Brain (tissue), 1 donor: ENCODE data around the gene NTMT1.

DNA sequence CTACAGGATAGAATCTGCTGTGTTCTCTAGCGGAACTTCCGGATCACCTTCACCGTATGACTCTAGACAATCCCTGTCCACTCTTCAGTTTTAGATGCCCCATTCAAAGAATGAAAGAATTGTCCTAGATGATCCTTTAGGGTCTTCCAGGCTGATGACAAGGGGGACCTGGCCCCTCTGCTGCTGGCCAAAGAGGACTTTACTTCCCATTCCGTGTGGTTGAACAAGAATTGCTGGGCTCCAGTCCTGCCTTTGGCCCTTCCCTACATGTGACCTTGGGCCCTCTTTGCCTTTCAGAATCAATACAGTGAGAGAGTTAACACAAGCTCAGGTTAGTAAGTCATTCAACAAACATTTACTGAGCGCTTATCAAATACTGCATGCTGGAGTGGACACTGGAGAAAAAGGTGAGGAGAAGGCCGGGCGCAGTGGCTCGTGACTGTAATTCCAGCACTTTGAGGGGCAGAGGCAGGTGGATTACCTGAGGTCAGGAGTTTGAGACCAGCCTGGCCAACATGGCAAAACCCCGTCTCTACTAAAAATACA, 113.1 kb downstream of the C9orf50 start:
- RRBS = no CpG with 5 or more reads among the region's 9 CpGs

DNA sequence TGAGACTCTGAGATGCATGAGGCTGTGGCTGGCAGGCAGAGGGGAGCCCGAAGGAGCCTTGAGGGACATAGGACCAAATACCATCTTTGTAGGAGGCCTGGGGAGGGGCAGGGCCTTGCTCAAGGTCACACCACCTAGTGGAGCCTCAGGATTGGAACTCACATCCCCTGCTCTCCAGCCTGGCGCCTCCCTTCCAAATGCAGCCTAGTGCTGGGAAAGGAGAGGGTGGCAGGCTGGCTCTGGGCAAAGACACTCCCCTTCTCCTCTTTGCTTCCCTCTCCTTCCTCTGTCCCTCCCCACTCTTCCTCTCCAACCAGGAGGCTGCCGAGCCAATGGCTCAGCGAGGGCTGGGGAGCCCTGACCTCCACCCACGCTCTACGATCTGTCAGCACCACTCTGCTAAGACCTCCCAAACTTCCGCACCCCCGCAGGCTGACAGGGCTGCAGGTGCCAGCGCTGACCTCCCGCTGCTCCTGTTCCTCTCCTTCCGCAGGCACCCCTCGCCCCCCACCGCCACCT, 53.0 kb downstream of the C9orf50 start:
- RRBS = no CpG with 5 or more reads among the region's 13 CpGs

DNA sequence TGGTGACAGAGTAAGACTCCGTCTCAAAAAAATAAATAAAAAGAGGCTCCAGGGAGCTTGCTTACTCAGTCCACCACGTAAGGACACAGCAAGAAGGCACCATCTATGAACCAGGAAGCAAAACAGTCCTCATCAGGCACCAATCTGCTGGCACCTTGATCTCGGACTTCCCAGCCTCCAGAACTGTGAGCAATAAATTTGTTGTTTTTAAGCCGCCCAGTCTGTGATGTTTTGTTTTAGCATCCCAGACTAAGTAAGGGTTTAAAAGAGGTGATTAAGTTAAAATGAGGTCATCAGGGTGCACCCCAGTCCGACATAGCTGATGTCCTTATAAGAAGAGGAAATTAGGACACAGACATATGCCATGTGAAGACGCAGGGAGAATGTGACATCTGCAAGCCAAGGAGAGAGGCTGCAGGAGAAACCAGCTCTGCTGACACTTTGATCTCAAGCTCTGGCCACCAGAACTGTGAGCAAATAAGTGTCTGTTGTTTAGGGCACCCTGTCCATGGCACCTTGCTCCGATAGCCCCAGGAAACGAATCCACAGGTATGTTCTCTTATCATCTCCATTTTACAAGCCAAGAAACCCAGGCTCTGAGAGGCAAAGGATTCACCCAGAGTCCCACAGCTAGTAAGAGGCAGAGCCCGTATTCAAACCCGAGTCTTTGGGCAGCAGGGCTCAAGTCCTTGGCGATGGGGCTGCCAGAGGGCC, 45.7 kb downstream of the C9orf50 start:
- RRBS = no CpG with 5 or more reads among the region's 11 CpGs

DNA sequence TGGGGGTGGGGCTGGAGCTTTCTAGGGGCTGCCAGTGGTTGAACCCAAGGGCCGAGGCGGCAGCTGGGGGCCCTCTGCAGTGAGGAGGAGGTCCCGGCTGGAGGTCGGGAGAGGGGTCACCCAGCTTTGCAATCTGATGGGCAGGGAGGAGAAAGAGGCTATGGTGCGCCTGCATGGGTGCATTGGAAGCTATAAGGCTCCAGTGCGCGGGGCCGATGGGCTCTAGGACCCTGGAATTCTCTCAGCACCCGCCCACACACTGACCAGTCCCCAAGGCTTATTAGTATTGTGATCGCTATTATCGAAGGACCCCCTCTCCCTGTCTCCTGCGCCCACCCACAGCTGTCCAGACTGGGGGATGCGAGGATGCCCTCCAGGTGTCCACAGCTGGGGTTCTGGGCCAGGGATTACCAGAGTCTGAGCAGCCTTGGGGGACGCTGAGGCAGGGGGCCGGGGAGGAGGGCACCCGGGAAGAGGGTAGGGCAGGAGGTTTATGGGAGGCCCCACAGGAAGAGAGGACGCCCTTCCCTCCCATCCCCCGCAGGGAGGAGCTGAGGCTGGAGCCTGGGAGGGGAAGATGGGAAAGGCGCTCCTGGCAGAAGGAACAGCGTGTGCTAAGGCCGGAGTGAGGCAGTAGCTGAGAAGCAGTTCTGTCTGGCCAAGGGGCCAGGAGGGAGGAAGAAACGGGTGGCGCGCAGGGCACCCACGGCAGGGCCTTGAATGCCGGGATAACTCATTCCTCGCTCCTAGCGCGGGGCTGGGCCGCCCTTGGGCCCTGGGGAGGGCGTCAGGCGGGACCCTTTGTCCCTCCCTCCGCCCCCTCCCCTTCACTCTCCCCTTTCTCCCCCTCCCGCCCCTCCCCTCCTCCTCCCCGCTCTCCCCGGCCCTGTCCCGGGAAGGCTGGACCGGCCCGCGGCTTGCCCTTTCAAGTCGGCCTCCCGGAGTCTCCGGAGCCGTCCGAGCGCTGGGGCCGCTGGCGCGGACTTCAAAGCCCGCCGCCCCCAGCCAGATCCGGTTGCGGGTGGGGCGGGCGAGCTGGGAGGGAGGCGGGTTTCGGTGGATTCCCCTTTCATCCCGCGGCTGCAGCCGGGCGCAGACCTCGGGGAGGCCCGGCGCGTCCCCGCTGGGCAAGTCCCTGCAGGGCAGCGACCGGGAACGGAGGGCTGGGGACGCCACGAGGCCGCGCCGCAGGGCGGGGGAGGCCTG, 24.0 kb downstream of the C9orf50 start:
- RRBS = 4% methylated on average over 28 of the region's 75 CpGs

DNA sequence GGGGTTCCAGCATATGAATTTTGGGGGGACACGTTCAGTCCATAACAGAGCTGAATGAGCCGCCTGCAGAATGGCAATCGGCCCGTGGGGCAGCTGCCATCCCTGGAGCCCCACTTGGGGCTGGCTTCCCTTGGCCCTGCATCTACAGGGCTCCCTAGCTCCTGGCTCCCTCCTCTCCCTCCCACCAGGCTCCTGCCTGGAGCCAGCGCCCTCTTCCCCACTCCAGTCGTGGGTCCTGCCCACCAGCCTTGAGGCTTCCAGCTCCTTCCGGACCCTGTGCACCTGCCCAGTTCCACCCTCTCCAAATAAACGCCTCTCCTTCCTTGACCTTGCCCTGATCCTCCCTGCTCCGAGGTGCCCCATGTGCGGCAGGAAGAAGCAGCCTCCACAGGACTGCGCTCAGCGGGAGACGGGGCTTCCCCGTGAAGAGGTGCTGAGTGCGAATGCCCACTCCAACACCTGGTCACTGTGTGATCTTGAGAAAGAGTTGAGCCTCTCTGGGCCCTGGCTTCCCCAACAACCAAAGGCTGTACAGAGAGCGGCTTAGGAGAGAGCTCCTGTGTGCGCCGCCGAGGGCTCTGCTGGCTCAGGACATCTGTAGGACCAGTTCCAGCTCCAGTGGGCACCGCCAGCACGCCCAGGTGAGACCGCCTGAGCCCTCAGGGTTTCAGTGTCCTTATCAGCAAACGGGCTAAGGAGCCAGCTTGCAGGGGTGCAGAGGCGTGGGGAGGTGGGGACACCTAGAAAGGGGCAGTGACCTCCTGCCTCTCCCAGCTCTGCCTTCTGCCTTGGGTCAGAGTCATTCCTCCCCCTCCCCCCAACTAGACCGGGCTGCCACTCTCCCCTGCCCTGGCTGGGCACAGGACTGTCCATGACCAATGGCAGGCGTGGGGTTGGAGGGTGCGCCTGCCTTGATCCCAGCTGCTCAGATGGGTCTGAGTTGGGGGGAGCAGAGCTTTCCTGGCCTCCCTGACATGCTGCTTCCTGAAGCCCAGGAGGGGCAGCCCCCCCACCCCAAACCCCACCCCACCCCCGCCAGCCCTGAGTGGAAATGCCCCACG, 12.0 kb downstream of the C9orf50 start:
- RRBS = no CpG with 5 or more reads among the region's 29 CpGs

DNA sequence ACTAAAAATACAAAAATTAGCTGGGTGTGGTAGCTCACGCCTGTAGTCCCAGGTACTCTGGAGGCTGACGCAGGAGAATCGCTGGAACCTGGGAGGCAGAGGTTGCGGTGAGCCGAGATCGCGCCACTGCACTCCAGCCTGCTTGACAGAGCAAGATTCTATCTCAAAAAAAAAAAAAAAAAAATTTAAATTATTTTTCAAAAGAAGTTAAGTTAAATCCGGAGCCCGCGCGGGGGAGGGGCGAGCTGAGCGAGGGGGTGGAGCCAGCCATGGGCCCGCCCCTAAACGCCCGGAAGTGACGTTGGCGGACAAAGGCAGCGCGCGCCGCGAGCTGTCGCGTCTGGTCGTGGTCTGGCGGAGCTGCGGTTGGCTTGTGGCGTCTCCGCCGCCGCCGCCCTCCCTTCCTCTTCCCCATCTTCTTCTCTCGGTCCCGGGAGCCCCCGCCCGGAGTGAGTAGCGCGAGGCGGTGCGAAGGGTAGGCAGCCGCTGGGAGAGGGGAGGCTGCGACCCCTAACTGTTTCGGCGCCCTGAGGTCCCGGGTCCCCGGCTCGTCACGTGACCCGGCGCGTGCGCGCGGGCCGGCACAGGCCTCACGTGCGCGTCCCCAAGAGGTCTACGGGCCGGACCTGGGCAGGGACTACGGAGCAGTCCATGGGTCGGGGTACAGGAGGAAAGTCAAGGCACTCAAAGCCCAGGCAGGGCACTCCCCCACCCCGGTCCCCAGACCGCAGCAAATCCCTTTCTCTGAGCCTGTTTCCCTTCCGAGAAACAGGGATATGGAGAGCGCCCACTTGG, at the start of gene NTMT1:
NTMT1 (plus strand) TSS at position 317 of the 795 bp plus-strand sequence.
- RRBS = 2% methylated on average over 26 of the region's 67 CpGs

GRCh38 chr9:129630569-129631328, 4.8 kb downstream of the NTMT1 start:
- RRBS = no CpG with 5 or more reads among the region's 23 CpGs

GRCh38 chr9:129639834-129640888, 1.8 kb downstream of the ASB6 start:
- RRBS = no CpG with 5 or more reads among the region's 33 CpGs

DNA sequence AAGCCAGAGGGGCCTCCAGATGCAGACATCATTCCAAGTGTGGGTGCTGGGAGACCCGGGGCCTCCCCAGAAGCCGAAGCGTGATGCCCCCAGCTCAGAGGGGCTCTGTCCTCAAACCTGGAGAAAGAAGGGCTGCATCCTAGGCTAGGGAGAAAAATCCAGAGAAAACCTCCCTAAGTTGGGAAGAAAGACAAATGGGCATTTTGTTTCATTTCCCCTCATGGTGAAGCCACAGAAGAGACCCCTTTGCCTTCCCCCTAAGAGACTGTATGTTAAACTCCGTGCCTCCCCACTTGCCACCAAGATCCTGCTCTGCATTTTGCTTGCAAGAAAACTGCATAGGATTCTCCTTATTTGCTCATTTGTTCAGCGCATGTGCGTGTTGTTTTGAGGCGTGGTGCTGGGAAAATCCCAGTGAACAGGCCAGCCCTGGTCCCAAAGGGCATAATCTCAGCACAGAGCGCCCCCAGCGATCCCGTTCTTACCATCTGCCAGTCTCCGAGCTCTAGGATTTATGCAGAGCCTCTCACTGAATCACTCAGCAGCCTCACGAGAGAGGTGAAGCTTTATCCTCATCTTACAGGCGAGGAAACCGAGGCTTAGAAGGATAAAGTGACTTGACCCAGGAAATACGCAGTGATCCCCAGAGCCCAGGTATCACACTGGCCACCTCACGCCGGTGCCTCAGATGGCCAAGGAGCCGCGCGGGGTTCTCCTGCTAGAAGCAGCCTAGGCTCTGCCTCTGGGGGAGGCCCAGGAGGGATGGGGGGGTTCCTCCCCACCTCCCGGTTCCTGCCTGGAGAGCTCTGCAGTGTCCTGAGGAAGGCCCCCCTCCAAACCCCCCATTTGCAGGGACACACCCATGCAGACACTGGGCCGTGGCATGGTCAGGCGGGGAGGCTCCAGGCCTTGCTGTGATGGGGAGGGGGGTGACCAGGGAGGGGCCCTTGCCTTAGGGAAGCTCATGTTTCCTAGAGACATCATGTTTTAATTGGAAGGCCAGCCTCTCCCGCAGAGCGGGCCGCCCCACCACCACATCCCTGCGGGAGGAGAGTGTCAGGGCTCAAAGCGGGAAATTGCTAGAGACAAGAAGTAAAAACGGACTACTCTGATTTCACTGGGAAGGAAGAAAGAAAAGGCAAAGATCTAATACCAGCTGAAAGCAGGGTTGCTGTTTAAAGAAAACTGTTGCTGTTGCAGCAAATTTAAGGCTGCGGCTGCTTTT, 11.7 kb downstream of the PRRX2 start:
- RRBS = 91% methylated on average over 5 of the region's 30 CpGs

GRCh38 chr9:129709458-129710065, 43.3 kb downstream of the PTGES start:
- RRBS = 93% methylated on average over 7 of the region's 16 CpGs

DNA sequence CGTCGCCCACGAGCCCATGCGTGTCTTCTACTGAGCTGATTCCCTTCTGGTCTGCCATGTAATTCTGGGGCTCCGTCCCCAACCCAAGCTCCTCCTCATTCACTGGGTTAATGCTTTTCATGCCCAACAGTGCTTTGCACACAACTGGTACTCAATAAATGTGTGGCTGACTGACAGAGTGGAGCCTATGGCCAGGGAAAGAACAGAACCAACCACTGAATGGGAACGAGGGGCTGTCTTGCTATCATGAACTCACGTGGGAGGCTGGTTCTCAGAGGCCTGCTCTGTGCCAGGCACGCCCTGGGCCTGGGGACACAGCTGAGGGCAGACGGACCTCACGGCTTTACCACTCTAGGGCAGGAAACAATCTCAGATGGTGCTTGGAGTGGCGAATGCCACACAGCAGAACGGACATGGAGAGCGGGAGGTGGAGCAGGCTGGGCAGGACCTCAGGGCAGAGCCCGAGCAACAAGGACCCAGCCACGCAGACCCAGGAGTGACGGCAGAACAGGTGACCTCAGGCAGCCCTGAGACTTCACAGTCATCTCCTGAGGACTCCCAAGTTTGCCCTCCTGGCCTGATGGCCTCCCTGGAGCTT, 8.7 kb downstream of the TOR1A start:
- RRBS = no CpG with 5 or more reads among the region's 16 CpGs

DNA sequence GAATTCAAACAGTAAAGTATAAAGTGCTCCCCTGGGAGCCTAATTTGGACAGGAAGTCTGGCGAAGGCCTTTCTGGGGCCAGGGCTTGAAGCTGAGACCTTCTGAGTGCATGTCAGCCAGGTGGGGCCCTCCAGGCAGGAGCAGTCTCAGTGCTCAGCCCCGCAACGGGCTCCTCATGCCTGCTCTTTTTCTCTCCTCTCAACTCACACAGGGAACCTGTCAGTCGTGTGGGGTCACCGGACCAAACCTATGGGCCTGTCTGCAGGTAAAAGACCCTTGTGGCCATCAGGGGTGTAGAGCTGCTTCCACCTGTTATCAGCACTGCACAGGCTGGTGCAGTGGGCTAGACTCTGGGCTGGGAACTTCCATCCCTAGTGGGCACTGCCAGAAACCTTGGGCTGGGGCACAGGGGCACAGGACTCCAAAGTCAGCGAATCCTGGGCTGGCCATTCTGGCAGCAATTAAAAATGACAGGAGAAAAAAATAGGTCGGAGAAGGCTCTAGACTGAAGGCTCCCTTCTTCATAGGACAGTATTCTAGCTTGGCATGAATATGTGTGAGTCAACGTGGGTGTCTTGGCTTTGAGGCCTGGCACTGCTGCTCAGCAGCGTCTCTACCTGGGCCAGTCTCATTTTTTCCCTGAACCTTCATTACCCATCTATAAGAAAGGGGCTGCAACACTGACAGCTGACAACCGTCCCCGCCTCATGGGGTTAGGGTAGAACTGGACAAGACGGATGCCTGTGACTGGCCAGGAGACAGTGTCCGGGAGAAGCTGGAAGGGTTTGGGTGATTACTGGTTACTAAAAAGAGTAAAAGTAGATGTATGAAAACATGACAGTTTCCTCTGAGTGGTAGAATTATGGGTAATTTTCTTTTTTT, 21.1 kb downstream of the USP20 start:
- RRBS = no CpG with 5 or more reads among the region's 13 CpGs

- RRBS = 40% methylated on average over 6 of the region's 20 CpGs
Observed at GRCh38 chr9:129866434-129867248, 31.4 kb downstream of the USP20 start.

DNA sequence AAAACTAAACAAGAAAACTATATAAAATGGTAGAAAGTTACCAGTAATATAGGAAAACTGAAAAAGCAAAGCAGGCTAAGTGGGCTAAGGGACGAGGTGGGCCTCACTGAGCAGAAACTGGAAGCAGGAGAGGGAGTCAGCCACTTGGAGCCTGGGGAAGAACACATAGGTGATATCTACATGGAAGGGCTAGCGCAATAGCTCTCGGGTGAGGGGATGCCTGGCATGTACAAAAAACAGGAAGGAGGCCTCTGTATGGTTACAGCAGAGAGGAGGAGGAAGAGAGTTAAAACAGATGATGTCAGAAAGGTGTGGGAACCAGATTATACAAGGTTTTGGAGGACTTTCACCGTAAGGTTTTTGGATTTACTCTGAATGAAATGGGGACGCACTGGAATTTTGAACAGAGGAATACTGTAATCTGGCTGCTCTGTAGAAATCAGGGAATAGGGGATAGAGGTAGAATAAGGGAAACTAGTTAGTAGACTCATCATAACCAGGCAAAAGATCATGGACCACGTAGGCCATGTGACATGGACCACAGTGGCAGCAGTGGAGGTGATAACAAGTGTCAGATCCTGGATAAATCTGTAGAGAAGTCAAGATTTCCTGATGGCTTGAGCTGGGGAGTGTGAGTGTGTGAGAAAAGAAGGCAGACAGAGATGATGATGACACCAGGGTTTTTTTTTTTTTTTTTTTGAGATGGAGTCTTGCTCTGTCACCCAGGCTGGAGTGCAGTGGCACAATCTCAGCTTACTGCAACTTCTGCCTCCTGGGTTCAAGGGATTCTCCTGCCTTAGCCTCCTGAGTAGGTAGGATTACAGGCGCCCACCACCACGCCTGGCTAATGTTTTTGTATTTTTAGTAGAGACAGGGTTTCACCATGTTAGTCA, 52.5 kb downstream of the FNBP1 start:
- RRBS = no CpG with 5 or more reads among the region's 8 CpGs

DNA sequence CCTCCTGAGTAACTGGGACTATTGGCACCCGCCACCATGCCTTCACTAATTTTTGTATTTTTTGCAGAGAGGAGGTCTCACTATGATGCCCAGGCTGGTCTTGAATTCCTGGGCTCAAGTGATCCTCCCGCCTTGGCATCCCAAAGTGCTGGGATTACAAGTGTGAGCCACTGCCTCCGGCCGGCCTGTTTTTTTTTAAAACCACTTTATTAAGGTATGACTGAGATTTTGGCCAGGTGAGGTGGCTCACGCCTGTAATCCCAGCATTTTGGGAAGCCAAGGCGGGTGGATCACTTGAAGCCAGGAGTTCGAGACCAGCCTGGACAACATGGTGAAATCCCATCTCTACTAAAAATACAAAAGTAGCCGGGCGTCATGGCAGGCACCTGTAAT, 46.2 kb downstream of the FNBP1 start:
- RRBS = no CpG with 5 or more reads among the region's 9 CpGs

- RRBS = no CpG with 5 or more reads among the region's 6 CpGs
Observed at GRCh38 chr9:130024449-130024975, 18.5 kb downstream of the FNBP1 start.

DNA sequence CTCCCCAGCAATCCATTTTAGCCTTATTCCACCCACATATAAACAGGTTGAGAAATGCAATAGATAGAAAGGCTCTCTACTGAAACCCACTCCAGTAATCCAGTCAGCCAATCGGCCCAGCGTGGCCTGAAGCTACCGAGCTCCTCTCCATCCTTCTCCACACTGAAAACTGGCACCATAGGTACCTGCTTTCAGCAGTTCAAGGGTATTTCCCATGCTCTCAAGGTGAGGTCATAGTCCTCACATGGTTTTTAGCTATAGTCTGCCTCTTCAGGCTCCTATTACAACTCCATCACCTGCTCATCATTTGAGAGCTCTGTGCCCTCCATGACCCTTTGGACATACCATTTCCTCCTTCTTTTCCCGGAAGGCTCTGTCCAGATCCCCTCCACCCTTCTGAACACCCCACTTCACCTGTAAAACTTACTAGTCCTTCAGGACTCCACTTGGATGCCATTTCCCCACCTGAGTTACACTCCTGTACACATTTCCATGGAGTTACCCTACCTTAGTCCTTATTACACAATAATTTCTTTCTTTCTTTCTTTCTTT, 11.8 kb downstream of the FNBP1 start:
- RRBS = no CpG with 5 or more reads among the region's 4 CpGs

DNA sequence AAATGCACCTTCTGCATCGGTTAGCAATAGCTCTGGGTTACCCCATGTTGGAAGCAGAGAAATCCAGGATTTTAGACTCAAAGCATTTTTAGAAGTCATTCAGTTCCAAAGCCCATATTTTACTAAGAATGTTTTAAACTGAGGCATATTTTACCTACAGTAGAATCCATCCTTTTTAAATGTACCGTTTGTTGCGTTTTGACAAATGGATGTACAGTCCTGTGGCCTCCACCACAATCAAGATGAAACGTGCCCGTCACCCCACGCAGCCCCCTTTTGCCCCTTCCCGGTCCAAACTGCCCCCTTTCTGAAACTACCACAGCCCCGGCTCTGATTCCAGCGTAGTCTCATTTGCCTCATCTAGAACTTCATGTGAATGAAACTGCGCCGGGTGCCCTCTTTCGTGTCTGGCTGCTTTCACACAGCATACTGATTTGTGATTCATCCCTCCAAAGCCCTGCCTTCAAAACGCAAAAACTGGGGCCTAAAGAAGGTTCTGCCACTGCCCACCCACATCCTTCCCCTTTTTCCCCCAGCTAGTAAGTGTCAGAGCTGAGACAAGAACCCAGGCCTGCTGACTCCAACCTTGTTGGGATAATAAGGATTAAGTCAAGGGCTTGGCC, 31.6 kb upstream of the NCS1 start:
- RRBS = 73% methylated on average over 5 of the region's 13 CpGs

GRCh38 chr9:130185958-130186405, 13.8 kb downstream of the NCS1 start:
- RRBS = 57% methylated on average over 1 of the region's 8 CpGs